ENCODE data around the genes ADM and RNF141.

DNA sequence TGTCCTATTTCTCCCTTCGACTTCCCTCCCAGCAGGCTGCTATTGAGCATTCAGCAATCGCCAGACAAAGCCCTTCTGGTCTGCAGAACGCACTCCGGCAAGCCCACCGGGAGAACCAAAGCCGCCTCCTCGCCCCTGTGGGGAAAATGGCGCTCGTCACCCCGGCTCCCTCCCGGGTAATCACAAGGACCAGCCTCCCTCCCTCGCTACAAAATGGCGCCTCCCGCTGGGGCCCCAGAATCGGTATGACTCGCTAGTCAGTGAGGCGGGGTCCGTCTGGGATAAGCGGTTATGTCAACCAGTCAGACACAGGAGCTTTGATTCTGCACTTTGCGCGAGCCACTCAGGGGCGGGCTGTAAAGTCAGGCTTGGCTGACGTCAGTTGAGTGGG is 342 bp upstream of the ZNF143 start:
- PRO-cap = bidirectional peak, plus-strand start outside the sequence, minus-strand start at position 182 of the sequence
- CAGE, long polyA plus RNA = start-site peak on the minus strand centred at position 167 of the sequence, 40 bp wide, 61 and 220 reads in 2 replicates

- PRO-cap = no peak
- CAGE, long polyA plus RNA = no peak
Measured at GRCh38 chr11:9689643-9690017, 25.8 kb downstream of the SWAP70 start.

DNA sequence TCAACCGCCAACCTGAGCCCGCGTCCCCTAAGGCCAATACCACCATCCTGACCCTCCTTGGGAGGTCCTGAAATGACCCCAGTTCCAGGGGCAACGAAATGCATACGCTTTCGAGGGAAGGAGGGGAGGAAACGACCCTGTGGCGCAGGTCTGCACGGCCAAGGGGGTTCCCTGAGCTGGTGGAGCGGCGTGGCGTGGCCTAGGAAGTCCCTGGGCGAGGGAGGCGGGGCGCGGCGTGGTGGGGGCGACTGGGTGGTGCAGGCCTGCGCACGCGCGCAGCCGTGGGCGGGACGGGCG is 94.0 kb downstream of the SWAP70 start:
- PRO-cap = bidirectional peak, plus-strand start outside the sequence, minus-strand start at position 136 of the sequence
- CAGE, long polyA plus RNA = no peak

DNA sequence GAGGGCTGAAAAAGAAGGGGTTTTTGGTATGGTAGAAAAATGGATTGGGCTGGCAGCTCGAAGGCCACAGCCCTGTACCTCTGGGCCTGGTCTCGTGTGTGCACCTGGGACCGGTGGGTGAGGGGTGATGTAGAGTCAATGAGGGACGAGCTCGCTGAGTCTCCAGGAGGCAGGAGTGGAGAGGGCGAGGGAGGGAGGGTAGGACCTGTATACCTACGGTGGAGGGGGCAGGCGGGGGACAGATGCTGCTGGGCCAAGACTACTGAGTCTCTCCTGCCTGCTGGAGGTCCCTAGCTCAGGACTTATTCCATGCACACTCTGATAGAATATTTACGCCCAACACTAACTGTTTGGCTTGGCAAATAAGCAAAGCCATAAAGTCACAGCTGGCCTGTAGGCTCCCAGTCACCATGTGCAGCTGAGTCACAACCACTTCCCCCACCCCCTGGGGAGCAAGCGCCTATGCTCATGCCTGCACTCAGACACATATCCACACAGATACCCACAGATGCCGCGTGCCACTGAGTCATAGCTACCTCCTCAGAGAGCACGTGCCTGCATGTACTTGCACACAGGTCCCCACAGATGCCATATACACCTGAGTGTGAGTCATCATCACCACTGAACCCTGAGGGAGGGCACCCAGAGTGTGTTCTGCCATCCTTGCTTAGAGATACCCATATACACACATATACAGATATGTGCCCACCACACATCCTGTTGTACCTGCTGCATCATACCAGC is 95.6 kb downstream of the SWAP70 start:
- PRO-cap = bidirectional peak, plus-strand start at position 495 of the sequence, minus-strand start at position 328 of the sequence
- CAGE, long polyA plus RNA = no peak

GRCh38 chr11:9852377-9853053 is 188.6 kb downstream of the SWAP70 start:
- PRO-cap = no peak
- CAGE, long polyA plus RNA = no peak

- PRO-cap = no peak
- CAGE, long polyA plus RNA = no peak
Measured at GRCh38 chr11:10164728-10165360, 129.2 kb downstream of the SBF2 start.

DNA sequence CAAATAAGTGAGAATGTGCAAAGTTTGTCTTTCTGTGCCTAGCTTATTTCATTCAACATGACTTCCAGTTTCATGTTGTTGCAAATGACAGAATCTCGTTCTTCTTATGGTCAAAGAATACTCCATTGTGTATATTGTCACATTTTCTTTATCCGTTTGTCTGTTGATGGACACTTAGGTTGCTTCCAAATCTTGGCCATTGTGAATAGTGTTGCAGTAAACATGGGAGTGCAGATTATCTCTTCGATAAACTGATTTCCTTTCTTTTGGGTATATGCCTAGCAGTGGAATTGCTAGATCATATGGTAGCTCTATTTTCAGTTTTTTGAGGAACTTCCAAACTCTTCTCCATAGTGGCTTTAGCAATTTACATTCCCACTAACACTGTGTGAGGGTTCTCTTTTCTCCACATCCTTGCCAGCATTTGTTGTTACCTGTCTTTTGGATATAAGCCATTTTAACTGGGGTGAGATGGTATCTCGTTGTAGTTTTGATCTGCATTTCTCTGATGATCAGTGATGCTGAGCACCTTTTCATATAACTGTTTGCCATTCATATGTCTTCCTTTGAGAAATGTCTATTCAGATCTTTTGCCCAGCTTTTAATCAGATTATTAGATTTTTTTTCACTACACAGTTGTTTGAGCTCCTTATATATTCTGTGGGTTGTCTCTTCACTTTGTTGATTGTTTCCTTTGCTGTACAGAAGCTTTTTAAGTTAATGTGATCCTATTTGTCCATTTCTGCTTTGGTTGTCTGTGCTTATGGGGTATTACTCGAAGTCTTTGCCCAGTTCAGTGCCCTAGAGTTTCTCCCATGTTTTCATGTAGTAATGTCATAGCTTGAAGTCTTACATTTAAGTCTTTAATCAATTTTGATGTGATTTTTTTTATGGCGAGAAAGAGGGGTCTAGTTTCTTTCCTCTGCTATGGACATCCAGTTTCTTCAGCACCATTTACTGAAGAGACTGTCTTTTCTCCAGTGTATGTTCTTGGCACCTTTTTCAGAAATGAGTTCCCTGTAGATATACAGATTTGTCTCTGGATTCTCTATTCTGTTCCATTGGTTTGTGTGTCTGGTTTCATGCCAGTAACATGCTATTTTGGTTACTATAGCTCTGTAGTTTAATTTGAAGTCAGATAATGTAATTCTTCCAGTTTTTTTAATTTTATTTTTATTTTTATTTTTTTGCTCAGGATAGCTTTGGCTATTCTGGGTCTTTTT is 124.2 kb downstream of the SBF2 start:
- PRO-cap = no peak
- CAGE, long polyA plus RNA = no peak

DNA sequence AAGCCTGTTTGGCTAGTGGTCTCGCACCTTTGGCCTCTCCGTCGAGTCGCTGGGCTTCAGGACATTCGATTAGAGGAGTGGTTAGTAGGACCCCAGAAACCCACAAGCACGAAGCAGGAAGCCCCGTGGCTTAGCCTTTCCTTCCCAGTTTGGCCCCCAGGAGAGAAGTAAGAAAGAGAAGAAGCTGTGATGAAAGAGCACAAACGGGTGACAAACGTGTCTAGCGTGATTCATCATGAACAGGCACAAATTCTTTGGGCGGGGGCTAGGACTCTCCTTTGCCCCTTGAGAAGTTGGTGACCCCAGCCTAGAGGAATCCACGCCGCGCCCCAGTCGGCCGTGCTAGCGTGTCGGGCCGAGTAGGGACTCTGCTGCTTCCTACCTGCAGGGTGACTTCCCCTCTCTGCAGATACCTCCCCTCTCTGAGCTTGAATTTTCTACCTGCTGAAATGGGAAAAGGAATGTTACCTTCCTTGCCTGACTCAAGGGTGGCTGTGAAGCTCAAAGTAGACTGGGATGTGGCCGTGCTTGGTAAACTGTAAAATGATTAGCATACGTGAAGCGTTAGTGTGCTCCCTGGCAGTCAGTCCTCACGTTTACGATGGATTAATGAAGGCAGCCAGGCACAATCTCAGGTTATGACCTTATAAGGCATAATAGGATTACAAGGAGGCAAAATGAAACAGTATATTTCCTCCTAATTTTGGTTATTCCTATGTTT is 1.0 kb upstream of the ADM start:
- PRO-cap = no peak
- CAGE, long polyA plus RNA = no peak

GRCh38 chr11:10304390-10305235 is at the start of gene ADM:
TSS of gene ADM (plus strand) at chr11:10305073.
- PRO-cap = bidirectional peak, plus-strand start at chr11:10305077, minus-strand start at chr11:10304807
- CAGE, long polyA plus RNA = no peak

DNA sequence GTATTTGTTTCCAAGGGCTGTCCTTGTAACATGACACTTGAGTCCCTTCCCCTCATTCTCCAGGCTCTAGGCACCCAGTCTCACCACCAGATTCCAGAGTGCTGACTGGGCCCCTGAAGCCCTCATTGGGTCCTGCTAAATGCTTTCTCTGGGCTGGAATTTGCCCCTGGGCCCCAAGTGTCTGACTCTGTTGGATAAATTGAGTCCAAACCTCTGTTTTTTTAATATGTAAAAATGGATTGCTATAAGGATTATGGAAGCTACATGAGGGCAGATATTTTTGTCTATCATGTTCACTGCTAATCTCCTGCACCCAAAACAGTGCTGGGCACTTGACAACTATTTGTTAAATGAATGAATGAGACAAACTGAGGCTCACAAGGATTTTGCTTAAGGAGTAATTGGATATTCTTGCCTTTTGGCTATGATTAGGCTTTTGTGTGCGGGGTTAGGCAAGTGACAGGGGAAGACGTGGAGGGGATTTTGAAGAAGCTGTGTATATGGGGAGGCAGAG is 45.7 kb downstream of the ADM start:
- PRO-cap = no peak
- CAGE, long polyA plus RNA = no peak

- PRO-cap = no peak
- CAGE, long polyA plus RNA = no peak
Measured at GRCh38 chr11:10382501-10383089, 72.5 kb upstream of the AMPD3 start.

- PRO-cap = no peak
- CAGE, long polyA plus RNA = no peak
Measured at GRCh38 chr11:10406895-10407420, 48.1 kb upstream of the AMPD3 start.

- PRO-cap = no peak
- CAGE, long polyA plus RNA = no peak
Measured at GRCh38 chr11:10414714-10415136, 40.3 kb upstream of the AMPD3 start.

DNA sequence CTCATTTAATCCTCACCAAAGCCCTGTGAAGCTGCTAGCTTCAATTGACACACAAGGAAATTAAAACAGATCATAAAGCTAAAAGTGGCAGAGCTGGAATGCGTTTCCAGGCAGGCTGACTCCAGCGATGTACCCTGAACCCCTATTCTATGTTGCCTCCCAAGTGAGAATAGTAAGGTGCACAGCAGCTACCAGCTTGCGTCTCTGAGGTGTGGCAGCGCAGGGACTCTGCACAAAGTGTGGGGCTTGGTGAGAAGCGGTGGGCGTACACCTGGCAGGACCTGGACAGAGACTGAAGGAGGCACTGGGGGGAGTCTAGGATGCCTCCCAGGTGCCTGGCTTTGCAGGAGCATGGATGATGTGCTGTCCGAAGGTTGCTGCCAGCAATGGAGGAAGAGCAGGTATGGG is 42.9 kb downstream of the AMPD3 start:
- PRO-cap = no peak
- CAGE, long polyA plus RNA = no peak

- PRO-cap = no peak
- CAGE, long polyA plus RNA = no peak
Measured at GRCh38 chr11:10527223-10527904, 13.6 kb downstream of the RNF141 start.

DNA sequence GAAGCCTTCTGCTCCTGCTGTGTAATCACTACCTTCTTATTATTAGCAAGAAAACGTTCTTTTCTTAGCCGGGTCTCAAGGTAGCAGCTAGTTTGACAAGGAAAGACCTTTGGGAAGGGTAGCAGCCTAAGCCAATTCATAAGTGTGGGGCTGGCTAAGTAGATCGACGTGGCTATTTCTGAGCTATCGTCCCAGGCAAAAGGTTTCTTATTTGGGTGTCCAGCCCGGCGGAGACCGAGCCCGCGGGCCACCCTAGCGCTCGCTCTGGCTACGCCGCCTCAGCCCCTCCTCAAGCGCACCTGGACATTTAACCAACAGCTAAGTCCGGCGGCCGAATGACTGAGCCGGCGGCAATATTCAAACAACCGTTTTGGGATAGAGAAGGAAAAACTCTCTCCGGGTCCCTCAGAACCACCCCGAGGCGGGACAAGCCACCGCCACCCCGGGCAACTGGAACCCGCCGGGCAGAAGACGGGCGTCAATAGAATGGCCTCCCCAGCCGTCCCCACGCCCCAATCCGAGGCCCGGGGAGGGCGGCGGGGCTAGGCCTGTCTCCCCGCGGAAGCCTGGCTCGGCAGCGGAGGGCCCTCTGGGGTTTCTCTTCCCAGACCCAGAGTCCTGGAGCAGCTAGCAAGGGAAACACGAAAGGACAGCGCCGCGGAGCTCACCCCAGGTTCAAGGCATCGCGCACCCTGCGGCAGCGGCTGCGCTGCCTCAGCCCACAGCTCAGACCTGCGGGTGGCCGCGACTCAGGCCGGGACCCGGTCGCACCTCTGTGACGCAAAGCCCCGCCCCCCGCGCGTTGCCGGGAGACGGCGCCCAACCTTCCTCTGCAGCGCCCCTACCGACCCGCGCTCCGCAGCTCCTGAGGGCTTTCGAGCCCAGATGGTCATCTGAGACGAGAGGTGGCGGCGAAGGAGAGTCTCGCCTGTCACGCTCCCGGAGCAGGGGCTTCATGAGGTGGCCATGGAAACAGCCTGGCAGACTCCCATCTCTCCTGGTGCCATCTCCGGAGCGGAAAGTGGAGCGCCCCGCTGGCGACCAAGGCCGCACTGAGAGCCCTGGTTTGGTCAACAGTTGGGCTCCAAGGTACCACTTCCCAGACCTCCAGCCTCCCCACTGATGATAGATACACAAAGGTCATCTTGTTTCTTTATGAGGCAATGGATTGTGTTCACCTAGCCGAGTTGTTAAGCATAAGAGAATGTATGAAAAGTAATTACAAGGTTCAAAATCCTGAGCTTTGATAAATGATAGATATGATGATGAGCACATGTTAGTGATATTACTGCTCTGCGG is at the start of gene RNF141:
RNF141 (minus strand) TSS at position 734 of the 1,299 bp plus-strand sequence.
- PRO-cap = unidirectional peak, minus-strand start at position 488 of the sequence; bidirectional peak, plus-strand start at position 892 of the sequence, minus-strand start at position 734 of the sequence
- CAGE, long polyA plus RNA = start-site peak on the minus strand centred at position 716 of the sequence, 50 bp wide, 664 and 982 reads in 2 replicates; start-site peak on the plus strand centred at position 865 of the sequence, 64 bp wide, 292 and 531 reads in 2 replicates

DNA sequence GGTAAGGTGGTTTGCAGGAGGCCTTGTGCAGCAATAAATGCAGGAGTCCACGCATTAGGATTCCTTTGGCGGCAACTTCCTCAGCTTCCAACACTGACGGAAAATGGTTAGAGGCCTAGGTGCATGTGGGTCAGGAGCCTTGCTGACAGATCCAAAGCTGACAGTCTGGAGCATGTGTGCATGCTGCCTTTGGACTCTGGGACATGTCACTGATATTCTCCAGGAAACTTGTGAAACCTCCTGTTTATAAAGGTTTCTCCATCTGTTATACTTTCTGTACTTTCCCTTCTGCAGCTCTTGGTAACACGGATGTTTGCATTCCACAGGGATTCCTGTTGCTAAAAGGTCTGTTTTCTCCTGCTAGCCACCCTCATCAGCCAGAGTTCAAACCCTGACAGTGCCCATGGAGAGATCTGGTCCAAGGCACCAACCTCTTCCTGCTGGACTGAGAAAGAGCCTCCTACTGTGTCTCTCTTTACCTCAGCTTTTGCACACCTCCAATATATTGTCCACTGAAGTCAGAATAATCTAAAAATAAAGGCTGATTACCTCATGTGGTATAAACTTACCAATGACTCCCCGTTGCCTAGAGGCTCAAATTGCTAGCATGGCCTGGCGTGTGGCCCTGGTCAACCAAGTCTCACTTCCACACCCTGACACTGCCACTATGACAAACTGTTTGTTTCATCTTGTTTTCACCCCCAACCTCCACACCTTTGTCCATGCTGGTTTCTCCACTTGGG is 31.1 kb upstream of the LYVE1 start:
- PRO-cap = no peak
- CAGE, long polyA plus RNA = no peak

GRCh38 chr11:10607348-10607911 is 39.0 kb upstream of the LYVE1 start:
- PRO-cap = no peak
- CAGE, long polyA plus RNA = no peak

DNA sequence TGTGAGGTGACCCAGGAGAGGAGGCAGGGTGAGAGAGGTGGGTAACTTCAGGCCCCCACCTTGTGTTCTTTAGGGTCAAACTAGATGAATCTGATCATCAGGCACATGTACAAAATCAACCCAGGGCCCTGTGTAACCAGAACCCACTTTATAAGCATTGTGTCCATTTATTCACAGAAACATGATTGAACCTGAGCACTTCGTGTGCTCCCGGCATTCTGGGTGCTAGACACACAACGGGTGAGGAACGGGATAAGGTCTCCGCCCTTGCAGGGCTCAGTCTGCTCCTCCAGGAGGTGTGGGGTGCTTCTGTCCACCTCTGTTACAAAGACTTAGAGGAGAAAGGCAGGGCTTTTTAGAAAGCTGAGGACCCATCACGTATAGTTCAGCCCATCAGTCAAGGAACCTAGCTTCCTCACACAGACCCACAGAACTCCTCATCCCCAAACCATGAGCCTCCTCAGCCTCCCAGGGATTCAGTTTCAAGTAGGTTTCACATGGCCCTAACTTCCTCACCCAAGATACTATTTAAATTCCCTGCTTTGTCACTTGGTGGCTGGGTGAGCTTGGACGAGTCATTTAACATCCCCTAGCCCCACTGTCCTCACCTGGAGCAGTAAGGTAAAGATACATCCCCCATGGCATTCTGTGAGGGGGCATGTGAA is 2.4 kb downstream of the IRAG1 start:
- PRO-cap = no peak
- CAGE, long polyA plus RNA = no peak

DNA sequence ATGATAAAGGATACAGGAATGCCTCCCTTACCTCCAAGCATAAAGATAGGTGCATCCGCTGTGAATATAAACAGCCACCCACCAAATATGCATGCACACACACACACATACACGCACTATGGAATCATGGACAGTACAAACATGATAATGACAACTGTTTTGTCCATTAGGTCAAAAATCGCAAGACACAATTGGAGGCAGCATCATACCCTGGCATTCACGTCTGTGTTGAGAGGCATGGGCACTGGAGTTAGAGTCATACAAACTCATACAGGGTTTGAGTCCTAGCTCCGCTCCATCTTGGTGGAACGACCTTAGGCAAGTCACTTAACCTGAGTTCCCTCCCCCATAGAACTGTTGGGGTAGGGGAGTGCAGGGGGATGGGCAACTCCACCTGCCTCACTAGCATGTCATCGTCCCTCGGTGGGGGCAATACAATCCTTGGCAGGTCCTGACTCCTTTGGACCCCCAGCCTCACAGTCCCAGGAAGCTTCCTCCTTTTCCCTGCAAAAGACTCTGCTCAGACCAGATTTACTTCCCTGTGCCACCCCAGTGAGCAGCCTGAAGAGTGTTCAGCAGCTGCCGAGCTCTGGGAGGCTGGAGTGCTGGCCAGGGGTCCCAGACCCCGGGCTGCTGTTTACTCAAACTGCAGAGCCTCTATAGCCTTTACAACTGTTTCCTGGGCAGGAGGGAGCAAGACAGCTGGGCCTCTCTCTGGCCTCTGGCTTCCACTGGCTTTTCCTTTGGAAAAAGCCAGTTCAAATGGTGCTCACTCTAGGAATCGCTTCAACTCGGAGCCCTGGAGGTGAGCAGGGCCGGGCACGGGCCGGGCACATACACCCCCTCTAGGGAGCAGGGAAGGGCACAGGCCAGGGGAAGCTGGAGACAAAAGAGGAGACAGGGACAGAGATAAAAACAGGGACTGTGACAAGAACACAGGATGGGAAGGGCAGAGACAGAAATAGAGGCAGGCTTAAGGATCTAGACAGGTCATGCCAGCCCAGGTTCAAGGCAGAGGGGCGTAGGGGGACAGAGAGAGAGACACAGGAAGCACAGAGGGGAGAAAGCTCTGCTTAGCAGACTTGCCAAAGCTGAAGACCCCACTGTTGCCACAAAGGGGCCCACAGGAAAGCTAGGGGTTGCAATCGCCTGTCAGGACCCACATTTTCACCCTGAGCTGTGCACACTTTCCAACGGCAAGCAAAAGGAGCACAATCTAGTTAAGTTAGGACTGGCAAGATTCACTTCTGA is 1.0 kb downstream of the IRAG1 start:
- PRO-cap = no peak
- CAGE, long polyA plus RNA = no peak

Measured in B cell (primary cell).